Aortic smooth muscle cell (primary cell): ENCODE measurements around a stretch of chrX.

DNA sequence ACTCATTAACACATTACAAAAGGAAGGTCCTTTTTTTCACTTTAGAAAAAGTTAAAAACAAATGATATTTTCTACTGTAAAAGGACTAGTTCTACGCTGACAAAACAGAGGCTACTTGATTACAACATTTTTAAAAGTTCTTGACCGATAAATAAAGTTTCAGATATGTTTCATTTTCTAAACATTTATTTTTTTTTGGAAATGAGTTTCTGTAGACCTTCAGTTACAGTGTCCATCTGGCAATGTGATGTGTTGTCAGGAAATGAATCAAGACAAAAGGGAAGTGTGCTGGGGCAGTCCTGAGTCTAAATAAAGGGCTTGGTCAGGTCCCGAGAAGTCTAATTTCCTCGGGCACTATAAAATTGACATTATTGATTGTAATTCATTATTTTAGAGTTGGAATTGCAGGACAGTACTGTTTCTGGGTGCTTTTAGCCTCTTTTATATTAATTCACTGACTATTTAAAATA is 57.0 kb upstream of the FTHL17 start:
- RRBS, result no CpG with 5 or more reads among the region's 4 CpGs

- RRBS, result no CpG with 5 or more reads among the region's 6 CpGs
Observed at GRCh38 chrX:31228637-31229449, 157.0 kb upstream of the FTHL17 start.

- RRBS, result no CpG with 5 or more reads among the region's 2 CpGs
Observed at GRCh38 chrX:31600721-31600920, 528.8 kb upstream of the FTHL17 start.

- RRBS, result no CpG with 5 or more reads among the region's 12 CpGs
Observed at GRCh38 chrX:31932283-31932734, 860.5 kb upstream of the FTHL17 start.

GRCh38 chrX:32593399-32593726 is 618.0 kb downstream of the DMD start:
- RRBS, result no CpG with 5 or more reads among the region's 3 CpGs

GRCh38 chrX:33203774-33204653 is 7.3 kb downstream of the DMD start:
- RRBS, result no CpG with 5 or more reads among the region's 6 CpGs

GRCh38 chrX:34396236-34396586 is 260.9 kb downstream of the TMEM47 start:
- RRBS, result no CpG with 5 or more reads among the region's 2 CpGs

GRCh38 chrX:34639083-34639506 is 18.0 kb downstream of the TMEM47 start:
- RRBS, result no CpG with 5 or more reads among the region's 7 CpGs

DNA sequence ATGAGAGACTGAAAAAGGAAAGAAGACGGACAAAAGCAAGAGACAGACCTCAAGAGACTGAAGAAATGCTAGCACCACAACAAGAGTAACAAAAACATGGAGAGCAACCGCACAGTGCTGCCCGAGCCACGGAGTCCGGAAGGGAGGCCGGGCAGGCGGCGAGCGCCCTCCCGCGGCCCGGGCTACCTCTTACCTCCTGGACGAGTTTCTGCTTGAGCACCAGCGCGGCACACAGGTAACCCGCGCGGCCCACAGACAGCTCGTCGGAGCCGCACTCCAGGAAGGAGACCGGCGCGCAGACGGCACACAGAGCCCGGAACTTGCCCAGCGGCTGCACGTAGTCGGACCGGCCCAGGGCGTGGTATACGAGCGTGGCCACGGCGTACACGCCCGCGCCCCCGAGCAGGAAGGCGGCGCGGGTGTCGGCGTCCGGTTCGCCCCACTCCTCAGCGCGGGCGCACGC is 22.8 kb upstream of the FAM47C start:
- RRBS, result no CpG with 5 or more reads among the region's 50 CpGs

- RRBS, result no CpG with 5 or more reads among the region's 6 CpGs
Observed at GRCh38 chrX:37783240-37783911, 3.5 kb downstream of the CYBB start.

- RRBS, result 9% methylated on average over 3 of the region's 40 CpGs
Observed at GRCh38 chrX:37905348-37906351, 58.3 kb upstream of the DYNLT3 start.

DNA sequence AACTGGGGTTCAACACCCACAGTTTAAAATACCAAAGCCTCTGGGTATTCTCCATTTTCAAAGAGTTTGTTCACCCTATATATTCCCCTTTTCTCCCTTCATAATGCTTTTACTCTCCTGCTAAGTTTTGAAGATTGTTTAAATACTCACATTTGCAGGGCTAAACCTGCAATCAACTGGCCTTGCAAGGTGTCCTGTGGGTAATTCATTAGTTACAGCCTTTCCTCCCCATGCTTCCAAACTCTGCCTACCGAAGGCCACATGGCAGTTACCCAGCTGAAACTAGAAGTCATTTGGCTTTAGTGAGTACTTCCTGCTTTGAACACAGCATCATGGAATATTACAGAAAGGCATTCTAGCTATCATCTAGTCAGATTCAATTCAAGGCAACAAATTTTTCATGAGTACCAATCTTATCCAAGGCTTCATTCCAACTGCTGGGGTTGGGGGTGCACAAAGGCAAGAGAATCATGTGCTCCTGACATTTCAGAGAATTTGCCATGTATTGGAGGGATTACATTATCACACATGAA is 55.7 kb downstream of the SRPX start:
- RRBS, result no CpG with 5 or more reads among the region's 1 CpG

- RRBS, result no CpG with 5 or more reads among the region's 1 CpG
Observed at GRCh38 chrX:38358220-38358419, 5.7 kb downstream of the OTC start.

DNA sequence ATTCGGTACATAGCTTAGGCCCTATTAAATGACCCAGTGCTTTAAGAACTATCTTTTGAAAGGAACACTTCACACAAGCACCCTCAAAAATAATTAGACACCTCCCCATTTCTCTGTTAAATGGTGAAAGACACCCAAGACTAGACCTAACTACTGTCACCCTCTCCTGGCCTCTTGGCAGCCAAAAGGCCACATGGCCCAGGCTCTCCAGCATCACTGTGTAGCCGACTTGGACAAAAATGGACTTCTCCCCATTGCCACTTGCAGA is 1.9 kb downstream of the MID1IP1 start:
- RRBS, result no CpG with 5 or more reads among the region's 2 CpGs

GRCh38 chrX:39144099-39144904 is 343.0 kb downstream of the MID1IP1 start:
- RRBS, result no CpG with 5 or more reads among the region's 3 CpGs

DNA sequence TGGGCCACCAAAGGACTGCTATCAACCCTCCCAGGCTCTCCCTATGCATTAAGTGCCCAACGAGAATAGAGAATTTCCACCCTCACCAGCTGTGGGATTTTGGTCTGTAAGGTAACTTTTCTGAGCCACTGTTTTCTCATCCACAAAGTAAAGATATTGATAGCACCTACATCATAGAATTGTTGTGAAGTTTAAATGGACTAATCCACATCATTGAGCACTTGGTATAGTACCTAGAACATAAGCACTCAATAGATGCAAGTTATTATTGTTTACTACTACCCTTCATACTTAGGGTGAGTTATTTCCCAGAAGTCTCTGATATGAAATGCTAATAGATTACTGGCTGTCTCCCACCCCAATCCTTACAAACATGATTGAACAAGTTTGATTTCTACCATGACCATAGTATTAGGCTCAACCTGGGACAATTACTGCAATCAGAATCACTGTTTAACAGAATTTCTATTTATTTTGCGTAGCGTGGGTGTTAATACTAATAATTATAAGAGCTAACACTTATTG is 421.5 kb downstream of the MID1IP1 start:
- RRBS, result no CpG with 5 or more reads among the region's 3 CpGs

GRCh38 chrX:39296571-39297124 is 495.4 kb downstream of the MID1IP1 start:
- RRBS, result no CpG with 5 or more reads among the region's 5 CpGs

DNA sequence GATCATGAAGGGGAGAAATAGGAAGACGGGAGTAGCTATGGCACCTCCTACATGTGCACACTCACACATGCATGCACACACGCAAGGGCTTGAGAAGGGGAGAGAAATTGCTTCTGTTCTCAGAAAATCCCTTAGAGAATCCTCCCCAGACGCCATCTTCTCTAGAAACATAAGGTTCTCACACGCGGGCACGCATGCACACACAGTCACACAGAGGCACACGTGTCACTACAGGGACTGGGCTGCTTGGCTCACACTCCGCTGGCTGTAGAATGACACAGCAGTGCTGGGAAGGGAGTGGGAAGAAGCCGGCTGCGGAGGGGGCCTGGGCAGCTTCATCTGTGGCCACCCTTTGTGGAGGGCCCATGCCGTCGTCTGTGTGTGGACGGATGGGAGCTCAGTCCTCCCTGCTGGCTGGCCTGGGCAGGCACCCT is 621.3 kb downstream of the BCOR start:
- RRBS, result no CpG with 5 or more reads among the region's 13 CpGs

- RRBS, result no CpG with 5 or more reads among the region's 10 CpGs
Observed at GRCh38 chrX:39491480-39491924, 606.3 kb downstream of the BCOR start.

DNA sequence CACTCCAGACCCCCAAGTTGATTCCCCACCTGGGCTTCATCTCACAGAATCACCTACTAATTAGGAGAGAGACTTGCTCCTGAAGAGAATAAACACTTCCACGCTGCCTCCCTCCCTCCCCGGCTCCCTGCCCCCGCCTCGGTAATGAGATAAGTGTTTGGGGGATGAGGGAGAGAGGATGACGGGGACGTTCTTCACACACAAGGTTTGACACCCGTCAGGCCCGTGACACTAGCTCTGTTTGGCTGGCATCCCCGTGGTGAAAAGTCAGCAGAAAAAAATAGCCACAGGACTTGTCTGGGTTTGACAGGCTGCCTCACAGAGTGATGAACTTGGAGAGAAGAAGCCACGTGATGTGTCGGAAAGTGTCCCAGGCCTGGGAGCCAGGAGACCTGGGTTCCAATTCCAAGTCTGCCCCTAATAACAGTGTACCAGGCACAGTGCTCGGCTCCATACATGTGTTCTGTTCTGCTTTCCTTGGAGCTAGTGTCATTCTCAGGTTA is 578.1 kb downstream of the BCOR start:
- RRBS, result no CpG with 5 or more reads among the region's 12 CpGs